Fibroblast of villous mesenchyme (primary cell): ENCODE measurements around a stretch of chr11.

DNA sequence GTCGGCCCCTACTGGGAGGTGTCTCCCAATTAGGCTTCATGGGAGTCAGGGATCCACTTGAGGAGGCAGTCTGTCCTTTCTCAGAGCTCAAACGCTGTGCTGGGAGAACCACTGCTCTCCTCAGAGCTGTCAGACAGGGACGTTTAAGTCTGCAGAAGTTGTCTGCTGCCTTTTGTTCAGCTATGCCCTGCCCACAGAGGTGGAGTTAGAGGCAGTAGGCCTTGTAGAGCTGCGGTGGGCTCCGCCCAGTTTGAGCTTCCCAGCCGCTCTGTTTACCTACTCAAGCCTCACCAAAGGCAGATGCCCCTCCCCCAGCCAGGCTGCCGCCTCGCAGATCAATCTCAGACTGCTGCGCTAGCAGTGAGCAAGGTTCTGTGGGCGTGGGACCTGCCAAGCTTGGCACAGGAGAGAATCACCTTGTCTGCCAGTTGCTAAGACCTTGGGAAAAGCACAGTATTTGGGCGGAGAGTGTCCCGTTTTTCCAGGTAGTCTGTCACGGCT is 57.8 kb downstream of the ARFGAP2 start:
- CAGE, long polyA plus RNA, result no peak

DNA sequence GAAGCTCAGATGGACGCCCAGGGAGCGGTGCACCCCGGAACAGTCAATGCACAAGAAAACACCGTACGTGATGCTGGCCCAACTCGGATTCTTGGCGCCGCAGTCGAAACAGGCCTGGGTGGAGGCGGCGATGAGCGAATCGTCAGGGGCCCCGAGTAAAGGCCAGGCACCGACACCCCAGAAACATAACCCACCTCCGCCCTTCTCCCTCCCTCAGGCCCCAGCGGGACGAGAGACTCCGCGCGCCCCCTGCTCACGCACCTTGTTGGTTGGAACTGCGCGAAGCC is 215 bp downstream of the ARFGAP2 start:
- CAGE, long polyA plus RNA, result no peak

GRCh38 chr11:47244549-47244948 is 4.1 kb downstream of the ACP2 start:
- CAGE, long polyA plus RNA, result no peak

DNA sequence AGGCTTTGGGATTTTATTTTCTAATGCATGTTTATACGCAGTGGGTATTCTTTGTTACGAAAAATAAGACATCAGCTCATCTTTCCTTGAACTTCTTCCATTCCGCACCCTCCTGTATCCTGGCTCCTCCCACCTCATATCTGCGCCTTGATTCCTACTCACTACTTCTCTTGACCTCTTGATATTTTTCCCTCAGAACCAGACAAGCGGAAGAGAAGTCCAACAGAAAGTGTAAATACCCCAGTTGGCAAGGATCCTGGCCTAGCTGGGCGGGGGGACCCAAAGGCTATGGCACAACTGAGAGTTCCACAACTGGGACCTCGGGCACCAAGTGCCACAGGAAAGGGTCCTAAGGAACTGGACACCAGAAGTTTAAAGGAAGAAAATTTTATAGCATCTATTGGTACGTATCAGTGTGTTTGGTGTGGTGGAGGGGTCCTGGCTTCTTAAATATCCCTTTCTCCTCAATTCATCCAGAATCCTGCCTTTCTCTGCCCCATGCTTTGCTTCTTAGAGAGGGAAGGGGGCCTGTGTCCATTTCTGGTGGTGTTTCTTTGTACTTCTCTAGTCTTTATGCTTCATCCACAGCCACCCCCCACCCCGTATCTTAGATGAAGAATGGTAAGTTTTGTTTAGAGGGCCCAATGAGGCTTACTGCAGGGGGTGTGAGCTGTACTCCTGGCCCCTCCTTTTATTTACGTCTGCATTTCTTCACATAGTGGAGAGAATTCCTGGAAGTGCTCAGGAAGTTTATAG is 32.8 kb downstream of the NR1H3 start:
- CAGE, long polyA plus RNA, result no peak

GRCh38 chr11:47326336-47327386 is 25.8 kb downstream of the MYBPC3 start:
- CAGE, long polyA plus RNA, result no peak

- CAGE, long polyA plus RNA, result no peak
Measured at GRCh38 chr11:47329680-47331115, 22.3 kb downstream of the MYBPC3 start.

GRCh38 chr11:47337226-47337971 is 15.1 kb downstream of the MYBPC3 start:
- CAGE, long polyA plus RNA, result no peak

GRCh38 chr11:47369210-47369690 is 9.1 kb downstream of the SPI1 start:
- CAGE, long polyA plus RNA, result no peak

- CAGE, long polyA plus RNA, result no peak
Measured at GRCh38 chr11:47377924-47378253, 458 bp downstream of the SPI1 start.

- CAGE, long polyA plus RNA, result no peak
Measured at GRCh38 chr11:47400760-47401206, 7.6 kb upstream of the SLC39A13 start.

- CAGE, long polyA plus RNA, result no peak
Measured at GRCh38 chr11:47449434-47449949, 556 bp upstream of the RAPSN start.

- CAGE, long polyA plus RNA, result no peak
Measured at GRCh38 chr11:47464411-47465076, 15.6 kb upstream of the RAPSN start.

- CAGE, long polyA plus RNA, result no peak
Measured at GRCh38 chr11:47593165-47593804, 926 bp downstream of the C1QTNF4 start.

GRCh38 chr11:47917701-47918596 is 62.4 kb upstream of the PTPRJ start:
- CAGE, long polyA plus RNA, result no peak

- CAGE, long polyA plus RNA, result no peak
Measured at GRCh38 chr11:47924154-47924409, 56.3 kb upstream of the PTPRJ start.

- CAGE, long polyA plus RNA, result no peak
Measured at GRCh38 chr11:47947354-47947587, 33.1 kb upstream of the PTPRJ start.

DNA sequence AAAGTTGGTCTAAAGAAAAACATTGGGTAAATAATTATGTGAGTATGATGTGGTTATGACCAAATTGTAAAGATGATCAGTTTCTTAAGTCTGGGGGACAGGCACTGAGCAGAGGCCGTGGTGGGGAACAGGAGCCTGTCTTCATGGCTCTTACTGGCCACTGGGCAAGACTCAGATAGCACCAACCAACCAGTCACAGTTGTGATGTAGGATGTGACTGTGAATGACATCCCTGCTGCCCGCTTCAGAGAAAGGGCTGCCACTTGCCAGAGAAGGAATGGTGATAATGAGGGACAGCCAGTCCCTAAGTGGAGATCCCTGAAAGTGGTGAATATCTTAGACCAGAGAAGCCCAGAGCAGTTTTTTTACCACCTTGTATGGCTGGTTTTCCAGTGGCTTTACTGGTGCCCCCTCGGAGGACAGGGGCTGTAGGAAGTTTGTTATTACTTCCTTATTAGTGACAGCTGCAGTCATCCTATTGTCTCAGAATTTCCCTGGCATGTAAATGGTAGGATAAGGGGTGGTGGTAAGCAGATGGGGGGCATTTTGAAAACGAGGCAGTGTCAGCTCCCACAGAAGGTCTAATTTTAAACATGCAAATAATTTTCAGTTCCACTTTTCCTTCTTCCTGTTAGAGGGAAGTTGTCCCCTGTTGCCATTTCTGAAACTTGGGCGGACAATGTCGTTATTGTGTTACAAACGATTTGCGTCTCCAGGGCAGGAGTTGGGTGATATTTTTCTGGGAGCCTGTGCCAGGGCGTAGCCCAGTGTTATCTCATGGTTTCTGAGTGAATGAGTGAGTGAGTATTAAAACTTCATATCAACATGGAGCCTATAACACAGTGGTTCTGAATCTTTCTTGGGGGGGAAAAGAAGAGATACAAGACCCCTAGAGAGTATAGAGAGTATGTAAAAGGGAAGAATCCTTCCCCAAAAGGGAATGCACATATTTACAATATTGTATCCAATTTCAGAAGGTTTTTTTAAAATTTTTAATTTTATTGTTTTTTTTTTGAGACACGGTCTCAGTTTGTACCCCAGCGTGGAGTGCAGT is 7.3 kb downstream of the PTPRJ start:
- CAGE, long polyA plus RNA, result no peak

DNA sequence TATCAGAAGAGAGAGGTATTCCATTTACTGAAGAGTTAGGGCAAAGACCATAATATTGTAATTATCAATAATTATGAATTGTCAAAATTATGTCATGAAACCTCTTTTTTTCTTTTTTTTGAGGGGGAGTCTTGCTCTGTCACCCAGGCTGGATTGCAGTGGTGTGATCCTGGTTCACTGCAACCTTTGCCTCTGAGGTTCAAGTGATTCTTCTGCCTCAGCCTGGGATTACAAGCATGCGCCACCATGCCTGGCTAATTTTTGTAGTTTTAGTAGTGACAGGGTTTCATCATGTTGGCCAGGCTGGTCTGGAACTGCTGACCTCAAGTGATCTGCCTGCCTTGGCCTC is 9.9 kb downstream of the PTPRJ start:
- CAGE, long polyA plus RNA, result no peak

GRCh38 chr11:48018499-48019609 is 38.5 kb downstream of the PTPRJ start:
- CAGE, long polyA plus RNA, result no peak

DNA sequence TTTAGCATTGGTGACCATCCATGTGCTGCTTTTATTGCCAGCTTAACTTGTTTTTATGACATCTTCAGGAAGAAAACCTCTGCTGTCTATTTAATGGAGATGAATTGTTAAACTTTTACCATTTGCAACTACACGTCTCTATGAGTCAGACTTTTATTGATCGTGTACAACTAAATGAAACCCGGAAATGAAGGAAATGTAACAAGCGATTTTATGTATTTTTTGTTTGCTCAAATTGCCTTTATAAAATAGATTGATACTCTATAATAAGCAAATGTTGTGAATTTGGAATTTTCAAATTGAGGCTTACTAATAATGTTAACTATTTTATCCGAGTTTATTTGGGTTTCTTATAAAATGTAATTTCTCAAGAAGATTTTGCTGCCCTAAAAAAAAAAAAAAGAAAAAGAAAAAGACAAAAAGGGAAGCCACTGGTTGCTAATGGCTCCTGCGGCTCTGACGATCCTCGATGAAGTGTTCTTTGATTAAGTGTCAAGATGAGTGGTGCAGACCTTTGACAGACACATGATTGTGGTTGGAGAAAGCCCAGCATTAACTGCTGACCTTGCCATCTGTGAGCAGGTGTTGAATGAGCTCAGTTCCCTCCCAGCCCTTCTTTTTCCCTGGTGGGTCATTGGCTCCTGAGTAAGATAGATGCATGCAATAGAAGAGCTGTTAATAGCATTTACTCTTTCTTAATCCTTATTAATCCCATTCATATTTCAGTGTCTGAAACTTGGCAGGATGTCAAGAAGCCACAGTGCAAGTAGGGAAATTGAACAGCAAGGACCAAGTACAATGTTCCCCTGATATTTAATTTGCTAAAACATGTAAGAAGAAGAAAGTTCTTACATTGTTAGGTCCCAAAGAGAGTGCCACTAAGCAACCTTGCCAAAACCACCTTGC is 113.3 kb downstream of the PTPRJ start:
- CAGE, long polyA plus RNA, result no peak